Cardiac atrium fibroblast (primary cell): ENCODE measurements around a stretch of chr12.

- RAMPAGE, long total RNA = no peak
Measured at GRCh38 chr12:120563211-120563745, 17.9 kb downstream of the POP5 start.

- RAMPAGE, long total RNA = no peak
Measured at GRCh38 chr12:120711286-120711820, 1.1 kb downstream of the UNC119B start.

GRCh38 chr12:120720244-120721209, 5.1 kb upstream of the ACADS start:
- RAMPAGE, long total RNA = no peak

GRCh38 chr12:120761218-120761998, 35.8 kb downstream of the ACADS start:
- RAMPAGE, long total RNA = no peak

- RAMPAGE, long total RNA = no peak
Measured at GRCh38 chr12:120874965-120875518, 29.1 kb downstream of the SPPL3 start.

DNA sequence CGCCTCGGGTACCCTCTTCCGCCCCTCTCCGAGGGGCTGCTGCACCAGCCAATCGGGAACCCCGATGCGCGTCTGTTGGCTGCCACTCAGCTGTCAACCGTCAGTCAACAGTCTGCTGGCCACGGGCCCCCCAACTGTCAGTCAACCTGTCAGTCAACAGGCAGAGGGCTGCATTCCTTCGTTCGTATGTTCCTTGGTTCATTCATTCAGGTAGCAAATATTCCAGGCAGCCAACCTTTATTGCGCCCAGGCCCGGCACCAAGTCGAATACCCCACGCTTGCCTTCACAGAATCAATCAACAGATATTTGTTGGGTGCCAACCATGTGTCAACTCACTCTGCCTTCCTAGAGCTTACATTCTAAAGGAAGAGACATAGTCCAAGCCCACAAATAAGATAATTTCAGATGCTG, 411 bp upstream of the SPPL3 start:
- RAMPAGE, long total RNA = no peak

DNA sequence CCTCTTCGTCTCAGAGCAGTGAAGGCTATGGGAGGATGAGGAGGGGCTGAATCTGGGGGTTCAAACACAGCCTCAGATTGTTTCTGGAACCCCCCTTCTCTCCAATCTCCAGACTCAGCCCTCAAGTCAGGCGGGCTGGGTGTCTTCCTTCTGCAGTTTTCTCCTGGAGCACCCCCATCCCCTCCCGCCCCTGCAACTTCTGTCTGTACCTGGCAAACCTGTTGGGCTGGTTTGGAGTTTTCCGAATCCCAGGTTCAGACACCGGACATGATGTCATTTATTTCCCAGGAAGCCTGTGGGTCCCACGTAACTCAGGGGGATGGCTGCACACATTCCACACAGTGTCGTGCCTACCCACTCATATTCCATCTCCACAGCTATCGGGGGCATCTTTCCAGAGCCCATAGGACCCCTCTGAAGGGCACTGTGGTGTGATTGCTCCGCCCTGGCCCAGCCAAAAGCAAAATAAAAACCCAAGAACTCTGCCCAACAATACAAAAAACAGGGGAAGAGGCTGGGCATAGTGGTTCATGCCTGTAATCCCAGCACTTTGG, 25.1 kb upstream of the SPPL3 start:
- RAMPAGE, long total RNA = no peak

GRCh38 chr12:121048414-121048828, 9.4 kb upstream of the OASL start:
- RAMPAGE, long total RNA = no peak

GRCh38 chr12:121131917-121132513, 661 bp upstream of the P2RX7 start:
- RAMPAGE, long total RNA = no peak

DNA sequence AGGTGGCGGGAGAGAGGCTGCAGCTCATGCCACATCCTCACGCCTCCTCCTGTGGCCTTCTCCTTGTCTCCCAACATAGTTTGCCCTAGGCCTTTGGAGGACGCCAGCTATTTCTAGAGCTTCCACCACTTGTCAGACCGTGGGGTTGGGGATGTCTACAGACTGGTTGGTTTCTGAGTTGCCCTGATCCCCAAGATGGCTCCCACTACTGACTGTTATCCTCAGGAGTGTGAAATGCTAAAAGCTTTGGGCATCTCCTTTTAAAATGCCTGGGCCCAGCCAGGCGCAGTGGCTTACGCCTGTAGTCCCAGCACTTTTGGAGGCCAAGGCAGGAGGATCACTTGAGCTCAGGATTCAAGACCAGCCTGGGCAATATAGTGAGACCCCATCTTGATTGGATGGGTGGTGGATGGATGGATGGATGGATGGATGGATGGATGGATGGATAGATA, 9.3 kb downstream of the P2RX4 start:
- RAMPAGE, long total RNA = no peak

DNA sequence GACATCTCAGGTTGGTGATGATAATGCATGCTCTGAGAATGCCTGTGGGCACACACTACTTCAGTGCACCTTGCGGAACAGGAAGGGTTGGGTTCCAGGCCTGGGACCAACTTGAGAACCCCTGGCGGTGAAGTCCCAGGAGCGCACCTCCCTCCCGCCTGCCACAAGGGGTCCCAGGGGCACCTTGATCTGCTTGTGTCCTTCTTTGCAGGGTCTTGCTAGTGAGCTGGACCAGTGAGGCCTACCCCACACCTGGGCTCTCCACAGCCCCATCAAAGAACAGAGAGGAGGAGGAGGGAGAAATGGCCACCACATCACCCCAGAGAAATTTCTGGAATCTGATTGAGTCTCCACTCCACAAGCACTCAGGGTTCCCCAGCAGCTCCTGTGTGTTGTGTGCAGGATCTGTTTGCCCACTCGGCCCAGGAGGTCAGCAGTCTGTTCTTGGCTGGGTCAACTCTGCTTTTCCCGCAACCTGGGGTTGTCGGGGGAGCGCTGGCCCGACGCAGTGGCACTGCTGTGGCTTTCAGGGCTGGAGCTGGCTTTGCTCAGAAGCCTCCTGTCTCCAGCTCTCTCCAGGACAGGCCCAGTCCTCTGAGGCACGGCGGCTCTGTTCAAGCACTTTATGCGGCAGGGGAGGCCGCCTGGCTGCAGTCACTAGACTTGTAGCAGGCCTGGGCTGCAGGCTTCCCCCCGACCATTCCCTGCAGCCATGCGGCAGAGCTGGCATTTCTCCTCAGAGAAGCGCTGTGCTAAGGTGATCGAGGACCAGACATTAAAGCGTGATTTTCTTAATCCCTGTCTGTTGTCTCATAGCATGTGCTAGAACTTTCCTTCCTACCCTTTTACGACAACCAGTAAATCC, 23.6 kb downstream of the P2RX4 start:
- RAMPAGE, long total RNA = no peak

DNA sequence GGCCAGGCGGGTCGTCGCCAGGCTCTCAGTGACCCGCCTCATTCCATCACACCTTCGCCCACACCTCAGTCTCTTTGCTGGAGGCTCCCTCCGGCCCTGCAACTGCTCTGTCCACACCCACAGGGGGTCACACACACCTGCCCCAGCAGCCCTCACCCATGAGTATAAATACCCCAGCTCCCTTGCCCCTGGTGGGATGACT, 23.1 kb downstream of the CAMKK2 start:
- RAMPAGE, long total RNA = no peak

DNA sequence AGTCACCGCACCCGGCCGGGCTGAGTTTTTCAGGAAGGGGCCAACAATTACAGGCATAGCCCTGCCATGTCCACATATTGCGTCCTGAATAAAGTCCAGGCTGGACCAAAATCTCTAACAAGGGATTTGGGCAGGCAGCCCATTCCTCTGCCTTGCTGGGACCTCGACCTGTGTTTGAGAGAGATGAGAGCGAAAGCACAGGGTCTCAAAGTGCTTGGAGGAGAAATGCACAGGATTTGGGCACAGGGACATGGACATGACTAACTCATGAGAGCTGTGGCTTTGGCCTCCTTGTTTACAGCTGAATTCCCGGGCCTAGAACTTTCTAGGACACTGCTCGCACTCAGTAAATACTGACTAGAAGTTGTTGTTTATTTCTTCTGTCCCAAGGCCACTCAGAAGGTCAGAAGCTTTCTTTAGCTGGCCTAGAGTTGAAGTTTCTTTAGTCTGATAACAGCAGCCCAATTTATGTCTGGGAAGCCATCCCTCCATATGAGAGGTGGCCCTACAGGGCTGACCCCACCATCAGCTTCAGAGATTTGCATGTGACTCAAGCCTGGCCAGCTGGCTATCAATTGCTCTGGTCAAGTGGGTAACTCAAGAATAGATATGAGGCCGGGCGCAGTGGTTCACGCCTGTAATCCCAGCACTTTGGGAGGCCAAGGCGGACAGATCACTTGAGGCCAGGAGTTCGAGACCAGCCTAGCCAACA, 11.7 kb downstream of the CAMKK2 start:
- RAMPAGE, long total RNA = no peak

GRCh38 chr12:121295380-121296116, 961 bp downstream of the CAMKK2 start:
- RAMPAGE, long total RNA = no peak

DNA sequence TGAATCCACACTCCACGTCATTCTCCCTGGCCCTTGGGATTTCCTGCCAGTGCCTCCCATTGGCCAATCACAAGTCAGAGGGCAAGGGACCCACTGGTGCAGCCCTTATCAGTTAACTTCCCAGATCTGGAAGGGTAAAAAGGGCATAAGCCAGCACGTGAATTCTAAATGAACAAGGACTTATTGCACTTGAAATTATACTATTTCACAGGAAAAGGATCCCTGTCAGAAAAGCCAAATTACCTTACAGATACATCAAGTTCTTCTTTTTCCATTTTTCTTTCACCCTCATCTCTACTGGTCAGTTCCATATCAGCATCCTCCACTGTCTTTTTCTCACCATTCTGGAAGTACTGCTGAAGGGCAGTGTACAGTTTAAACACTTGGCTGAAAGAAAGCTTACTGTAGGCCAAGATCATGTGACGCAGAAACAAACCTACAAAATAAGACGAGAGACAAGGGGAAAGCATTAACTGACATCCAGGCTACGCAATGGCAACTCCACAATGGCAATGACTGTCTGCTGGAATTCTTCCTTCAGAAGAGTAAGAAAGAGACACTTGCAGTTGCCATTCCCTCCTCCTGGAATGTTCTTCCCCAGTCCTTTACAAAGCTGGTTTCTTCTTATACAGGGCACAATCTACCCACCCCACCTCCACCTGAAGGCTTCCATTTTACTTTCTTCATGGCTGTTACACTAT, 6.5 kb downstream of the ANAPC5 start:
- RAMPAGE, long total RNA = no peak

GRCh38 chr12:121429839-121430635, 30.1 kb downstream of the RNF34 start:
- RAMPAGE, long total RNA = no peak

GRCh38 chr12:121466225-121466854, 66.4 kb downstream of the RNF34 start:
- RAMPAGE, long total RNA = no peak

- RAMPAGE, long total RNA = no peak
Measured at GRCh38 chr12:121466855-121467819, 67.2 kb downstream of the RNF34 start.

- RAMPAGE, long total RNA = no peak
Measured at GRCh38 chr12:121495849-121496369, 84.9 kb downstream of the KDM2B start.

DNA sequence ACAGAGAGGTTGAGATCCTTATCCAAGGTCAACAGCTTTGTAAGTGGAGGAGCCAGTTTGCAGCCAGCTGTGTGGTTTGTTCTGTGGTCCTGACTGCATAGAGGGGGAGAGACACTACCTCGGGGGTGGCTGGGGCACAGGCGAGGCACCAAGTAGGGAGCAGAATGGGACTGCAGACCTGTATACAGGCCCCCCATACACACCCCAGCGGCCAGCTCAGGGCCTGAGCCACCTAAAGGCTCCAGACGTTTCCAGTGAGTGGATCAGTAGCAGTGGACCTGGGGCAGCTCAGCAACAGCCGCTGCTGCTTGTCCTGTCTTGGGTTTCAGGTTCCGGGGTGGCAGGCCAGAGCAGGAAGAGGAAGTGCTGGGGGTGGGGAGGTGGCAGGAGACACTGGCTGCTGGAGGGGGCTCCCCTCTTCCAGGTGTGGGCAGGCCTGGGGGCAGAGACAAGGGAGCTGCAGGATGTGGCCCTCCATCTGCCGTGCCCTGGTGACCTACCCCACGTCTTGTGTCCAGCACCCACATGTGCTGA, 32.1 kb downstream of the MORN3 start:
- RAMPAGE, long total RNA = no peak